Ovary (tissue), 7 donors: Measurements from ENCODE around the gene RASSF8.

DNA sequence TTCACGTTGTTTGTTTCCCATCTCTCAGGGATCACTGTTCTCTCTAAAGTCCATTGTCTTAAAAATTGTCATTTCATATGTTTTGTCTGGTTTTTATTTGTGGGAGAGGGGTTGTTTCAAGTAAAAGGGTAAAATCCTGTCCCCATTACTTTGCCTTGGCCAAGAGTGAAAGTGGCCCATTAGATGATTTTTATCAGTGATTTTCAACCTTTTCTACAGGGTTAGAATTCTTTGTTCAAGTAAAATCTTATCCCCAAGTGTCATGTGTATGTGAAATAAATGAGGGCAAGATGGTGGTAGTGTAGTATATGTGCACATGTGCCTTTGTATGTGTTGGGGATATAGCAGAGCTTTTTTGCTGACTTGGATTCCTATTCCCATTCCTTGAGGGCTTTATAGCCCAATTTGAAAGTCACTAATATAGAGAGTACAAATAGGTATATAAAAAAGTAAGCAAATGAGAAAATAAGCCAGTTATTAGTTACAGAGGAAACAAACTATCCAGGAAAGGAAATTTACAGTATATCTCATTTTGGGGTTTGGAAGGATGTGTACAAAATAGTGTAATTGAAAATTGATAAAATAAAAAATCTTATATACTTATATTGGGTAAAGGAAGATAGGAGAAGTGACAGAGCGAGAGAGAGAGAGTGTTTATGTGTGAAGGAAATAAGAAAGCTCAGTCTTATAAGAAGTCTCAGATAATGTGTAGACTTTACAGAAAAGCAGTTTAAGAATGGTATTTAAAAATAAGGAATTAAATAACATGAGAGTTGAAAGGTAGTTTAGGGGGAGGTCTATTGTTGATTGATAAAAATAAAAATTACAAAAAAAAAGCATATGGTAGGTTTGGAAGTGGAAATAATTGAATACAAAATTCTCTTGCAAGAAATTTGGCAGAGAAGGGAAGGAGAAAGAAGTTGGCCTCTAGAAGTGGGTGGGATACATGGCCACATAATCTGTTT, 12.5 kb downstream of the ETNK1 start:
- PRO-cap, 7 experiments, result no peak in any of the 7 experiments
- RAMPAGE, long total RNA, 2 experiments, result no peak in any of the 2 experiments

GRCh38 chr12:22656251-22656945, 31.4 kb downstream of the ETNK1 start:
- PRO-cap, 7 experiments, result no peak in any of the 7 experiments
- RAMPAGE, long total RNA, 2 experiments, result no peak in any of the 2 experiments

DNA sequence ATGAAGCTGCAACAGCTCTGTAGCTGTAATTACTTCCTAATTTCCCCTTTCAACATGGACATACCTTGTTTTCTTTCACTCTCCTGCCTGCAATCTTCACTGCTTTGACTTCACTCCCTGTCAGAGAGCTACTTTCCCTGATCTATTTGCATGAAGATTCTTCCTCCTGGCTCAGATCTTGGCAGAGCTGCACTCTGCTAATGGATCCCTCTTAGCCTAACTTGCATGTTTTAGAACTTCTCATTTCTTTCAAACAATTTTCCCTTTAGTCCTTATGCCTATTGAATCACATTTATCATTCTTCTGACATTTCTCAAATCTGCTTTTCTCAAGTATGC, 135.1 kb downstream of the ETNK1 start:
- PRO-cap, 7 experiments, result peak in 2 of 7 experiments; most common minus-strand start position 202 of the sequence (in 1)
- RAMPAGE, long total RNA, 2 experiments, result no peak in any of the 2 experiments

DNA sequence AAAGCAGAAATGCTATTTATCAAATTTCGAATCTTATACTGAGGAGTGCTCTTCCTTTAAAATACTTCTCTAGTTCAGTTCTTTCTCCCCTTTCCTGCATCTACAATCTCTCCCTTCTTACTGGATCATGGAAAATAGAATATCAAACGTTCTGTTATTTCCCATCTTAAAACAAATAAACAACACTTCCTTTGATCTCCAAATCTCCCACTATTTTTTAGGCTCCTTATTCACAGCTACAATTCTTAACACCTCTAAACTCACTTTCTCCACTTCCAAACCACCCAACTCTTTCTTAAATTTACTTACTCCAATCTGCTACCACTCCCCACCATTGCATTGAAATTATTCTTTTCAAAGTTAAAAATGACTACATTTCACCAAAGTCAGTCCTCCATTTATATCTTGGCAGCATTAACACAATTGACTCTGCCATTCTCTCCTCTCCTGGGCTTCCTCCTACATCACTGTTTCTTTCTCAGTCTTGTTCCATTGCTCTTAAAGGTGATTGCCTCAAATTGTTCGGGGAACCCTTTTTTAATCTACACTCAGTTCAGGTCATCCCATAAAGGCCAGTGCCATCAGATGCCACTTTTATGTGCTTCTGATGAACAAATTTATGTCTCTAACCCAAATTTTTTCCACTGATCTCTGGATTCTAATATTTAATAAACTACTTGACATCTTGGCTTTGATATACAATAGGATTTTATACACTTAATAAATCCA, 150.7 kb upstream of the SOX5 start:
- PRO-cap, 7 experiments, result no peak in any of the 7 experiments
- RAMPAGE, long total RNA, 2 experiments, result no peak in any of the 2 experiments

GRCh38 chr12:24230025-24230672, 280.7 kb upstream of the SOX5 start:
- PRO-cap, 7 experiments, result no peak in any of the 7 experiments
- RAMPAGE, long total RNA, 2 experiments, result no peak in any of the 2 experiments

DNA sequence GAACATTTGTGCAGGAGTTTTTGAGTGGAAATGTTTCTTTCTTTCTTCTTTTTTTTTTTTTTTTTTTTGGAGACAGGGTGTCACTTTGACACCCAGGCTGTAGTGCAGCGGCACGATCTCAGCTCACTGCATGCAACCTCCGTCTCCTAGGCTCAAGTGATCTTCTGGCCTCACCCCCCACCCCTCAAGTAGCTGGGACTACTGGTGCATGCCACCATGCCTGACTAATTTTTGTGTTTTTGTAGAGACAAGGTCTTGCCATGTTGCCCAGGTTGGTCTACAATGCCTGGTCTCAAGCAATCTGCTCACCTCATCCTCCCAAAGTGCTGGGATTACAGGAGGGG, 34.4 kb upstream of the IRAG2 start:
- PRO-cap, 7 experiments, result no peak in any of the 7 experiments
- RAMPAGE, long total RNA, 2 experiments, result no peak in any of the 2 experiments

GRCh38 chr12:25020560-25021280, 31.8 kb upstream of the IRAG2 start:
- PRO-cap, 7 experiments, result no peak in any of the 7 experiments
- RAMPAGE, long total RNA, 2 experiments, result no peak in any of the 2 experiments

DNA sequence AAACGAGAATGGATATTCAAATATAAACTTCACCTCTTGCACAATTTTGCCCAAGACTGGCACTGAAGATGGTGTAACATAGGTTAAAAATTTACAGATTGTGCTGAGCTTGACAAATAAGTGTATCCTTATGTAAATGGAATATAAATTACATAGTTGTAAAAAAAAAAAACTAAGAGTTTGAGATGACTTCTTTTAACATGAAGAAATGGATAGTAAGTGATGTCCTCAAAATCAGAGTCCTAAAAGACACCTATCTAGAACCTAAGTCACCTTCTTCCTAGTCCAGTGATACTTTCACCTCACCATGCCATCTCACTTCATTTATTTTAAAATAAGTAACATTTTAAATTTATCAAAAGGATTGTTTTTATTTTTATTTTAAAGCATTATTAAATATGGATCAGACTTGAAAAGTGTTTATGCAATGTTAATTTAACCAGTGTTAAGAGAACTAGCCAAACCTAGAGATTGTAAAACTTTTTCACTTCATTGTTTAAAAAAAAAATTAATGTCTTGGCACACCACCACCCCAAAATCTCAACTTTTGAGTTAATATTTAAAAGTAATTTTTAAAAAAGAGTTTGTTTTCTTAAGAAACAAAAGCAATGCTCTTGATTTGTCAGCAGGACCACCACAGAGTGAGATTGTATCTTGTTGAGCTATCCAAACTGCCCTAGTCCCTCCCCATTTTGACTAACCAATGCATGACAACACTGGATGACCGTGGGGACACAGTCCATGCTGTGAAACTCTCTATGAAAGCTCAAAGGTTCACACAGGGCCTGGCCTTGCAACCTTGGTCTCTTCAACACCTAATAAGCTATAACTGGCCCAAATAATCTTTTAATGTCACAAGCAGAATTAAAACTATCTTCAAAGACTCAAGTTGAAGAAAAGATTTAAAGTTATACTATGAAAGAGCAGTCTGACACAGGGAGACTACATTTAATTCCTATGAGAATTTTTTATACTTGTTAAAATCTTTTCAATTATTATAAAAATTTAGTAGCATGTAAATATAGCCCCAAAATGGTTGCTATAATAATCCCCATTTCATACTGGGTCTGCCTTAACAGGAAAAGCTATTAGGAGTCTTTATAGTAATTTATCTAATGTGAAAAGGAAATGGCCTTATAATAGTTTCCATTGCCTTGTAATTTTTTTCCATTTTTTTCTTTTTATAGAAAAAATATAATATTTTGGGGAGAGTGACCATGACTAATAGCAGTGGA, 13.4 kb downstream of the ETFRF1 start:
- PRO-cap, 7 experiments, result no peak in any of the 7 experiments
- RAMPAGE, long total RNA, 2 experiments, result no peak in any of the 2 experiments

- PRO-cap, 7 experiments, result no peak in any of the 7 experiments
- RAMPAGE, long total RNA, 2 experiments, result no peak in any of the 2 experiments
Measured at GRCh38 chr12:25255971-25256509, 5.3 kb upstream of the KRAS start.

DNA sequence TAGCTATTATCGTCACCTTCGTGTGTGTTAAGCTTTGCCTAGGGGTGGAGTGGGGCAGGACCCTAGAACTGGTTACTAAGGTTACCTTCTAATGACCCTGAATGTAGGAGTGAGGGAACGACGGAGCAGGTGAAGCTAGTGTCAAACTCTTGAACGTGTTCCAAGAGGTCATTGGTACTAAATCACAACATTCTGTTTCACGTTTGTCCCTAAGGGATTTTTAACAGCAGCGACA, 134.0 kb upstream of the KRAS start:
- PRO-cap, 7 experiments, result no peak in any of the 7 experiments
- RAMPAGE, long total RNA, 2 experiments, result no peak in any of the 2 experiments

- PRO-cap, 7 experiments, result no peak in any of the 7 experiments
- RAMPAGE, long total RNA, 2 experiments, result no peak in any of the 2 experiments
Measured at GRCh38 chr12:25692485-25692998, 139.5 kb upstream of the LMNTD1 start.

DNA sequence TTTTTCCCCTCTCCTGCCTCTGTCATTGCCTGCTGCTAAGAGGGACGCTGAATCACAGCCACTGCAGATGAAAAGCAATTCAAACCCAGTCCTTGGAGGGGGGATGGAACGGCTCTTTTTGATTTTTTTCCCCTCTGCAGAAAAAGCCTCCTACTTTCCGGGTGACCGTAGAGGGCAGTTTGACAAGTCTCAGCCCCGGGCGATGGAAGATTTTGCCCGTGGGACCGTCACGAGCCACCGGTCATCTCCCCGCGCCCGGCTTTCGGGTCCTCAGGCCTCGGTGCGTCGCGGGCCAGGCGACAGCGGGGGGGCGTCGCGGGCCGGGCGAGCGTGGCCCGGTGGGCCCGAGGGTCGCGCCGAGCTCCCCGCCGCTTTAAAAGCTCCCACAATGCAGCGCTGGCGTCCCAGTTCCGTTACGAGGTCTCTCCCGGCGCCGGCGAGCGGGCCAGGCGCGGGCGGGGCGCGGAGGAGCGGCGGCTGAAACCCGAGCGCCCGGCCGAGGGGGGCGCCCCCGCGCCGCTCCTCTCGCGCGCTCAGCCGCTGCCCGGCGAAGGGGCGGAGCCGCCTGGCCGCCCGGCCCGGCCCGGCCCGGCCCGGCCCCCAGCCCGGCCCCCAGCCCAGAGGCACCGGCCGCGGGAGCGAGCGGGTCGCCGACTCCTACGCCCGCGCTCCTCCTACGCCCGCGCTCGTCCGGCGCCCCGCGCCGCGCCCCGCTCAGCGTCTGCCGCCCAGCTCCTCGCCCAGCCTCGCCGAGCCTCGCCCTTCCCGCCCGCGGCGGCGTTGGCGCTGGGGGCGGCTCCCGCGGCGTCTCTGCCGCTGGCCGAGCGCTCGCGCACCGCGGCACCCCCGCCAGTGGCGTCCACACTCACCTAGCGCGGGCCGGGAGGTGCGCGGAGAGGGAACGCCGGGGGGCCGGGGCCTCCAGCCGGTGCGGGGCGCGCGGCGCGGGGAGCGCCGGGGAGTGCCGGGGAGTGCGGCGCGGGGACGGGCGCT, at the start of gene RASSF8:
Gene RASSF8, plus strand, starts transcription at position 620 of the 993 bp plus-strand sequence.
- PRO-cap, 7 experiments, result peak in 7 of 7 experiments; most common plus-strand start position 626 of the sequence (in 6); most common minus-strand start position 375 of the sequence (in 5)
- RAMPAGE, long total RNA, 2 experiments, result no peak in any of the 2 experiments

DNA sequence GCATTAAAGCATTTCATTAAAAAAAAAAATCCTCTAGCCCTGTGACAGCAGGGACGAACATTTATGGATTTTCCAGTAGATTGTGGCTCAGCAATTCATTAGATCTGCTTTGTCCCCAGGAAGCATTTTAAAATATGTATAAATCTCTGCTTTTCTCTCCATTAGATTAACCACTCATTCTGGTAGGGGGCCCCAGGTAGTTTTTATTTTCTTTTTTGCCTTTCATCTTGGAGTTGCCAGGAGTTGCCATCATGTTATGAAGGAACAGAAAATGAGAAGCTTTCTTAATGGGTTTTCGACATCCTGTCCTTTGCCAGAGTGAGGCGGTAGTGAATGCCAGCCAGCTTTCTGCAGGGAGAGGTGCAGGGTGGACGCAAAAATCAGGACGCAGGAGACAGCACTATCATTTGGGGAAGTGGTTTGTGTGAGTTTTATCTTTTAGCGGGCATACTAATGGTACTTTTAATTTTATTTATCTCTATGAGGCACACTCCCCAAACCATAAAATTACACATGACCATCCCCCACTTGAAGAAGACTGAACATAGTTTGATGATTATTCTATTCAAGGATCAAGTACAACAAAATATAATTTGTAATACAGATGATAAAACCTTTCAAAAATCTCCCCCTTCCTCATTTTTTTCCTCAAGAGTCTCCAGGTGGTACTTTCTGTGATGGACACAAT, 1.7 kb downstream of the RASSF8 start:
- PRO-cap, 7 experiments, result peak in 3 of 7 experiments; most common plus-strand start position 343 of the sequence (in 2); most common minus-strand start position 320 of the sequence (in 3)
- RAMPAGE, long total RNA, 2 experiments, result no peak in any of the 2 experiments

GRCh38 chr12:26009270-26010365, 51.1 kb downstream of the RASSF8 start:
- PRO-cap, 7 experiments, result no peak in any of the 7 experiments
- RAMPAGE, long total RNA, 2 experiments, result no peak in any of the 2 experiments

DNA sequence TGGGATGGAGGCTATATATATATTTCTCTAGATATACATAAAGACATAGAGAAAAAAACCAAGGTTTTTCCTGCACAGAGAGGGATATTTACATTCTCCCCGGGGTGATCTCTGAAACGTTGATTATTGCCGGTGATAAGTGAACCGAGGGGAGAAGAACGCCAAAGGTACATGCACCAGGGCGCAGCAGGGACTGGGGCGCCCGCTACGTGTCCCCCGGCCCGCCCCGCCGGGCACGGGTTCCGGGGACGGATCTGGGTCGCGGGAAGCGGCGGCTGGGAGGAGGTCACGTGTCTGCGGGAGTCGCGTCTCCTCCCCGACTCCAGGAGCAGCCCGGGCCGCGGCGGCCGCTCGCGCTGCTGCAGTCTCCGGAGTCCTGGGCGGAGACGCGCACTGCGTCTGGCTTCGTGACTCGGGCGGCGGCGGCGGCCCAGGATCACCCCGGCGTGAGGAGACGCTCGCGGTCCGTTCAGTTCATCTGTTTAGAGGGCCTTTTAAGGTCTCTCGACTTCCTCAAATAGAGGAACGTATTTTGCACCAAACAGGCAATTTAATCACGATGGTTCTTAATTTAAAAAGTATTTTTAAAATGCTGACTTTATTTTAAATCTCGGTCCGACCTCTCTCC, 1.6 kb upstream of the BHLHE41 start:
- PRO-cap, 7 experiments, result peak in 7 of 7 experiments; most common plus-strand start position 371 of the sequence (in 6); most common minus-strand start position 378 of the sequence (in 7)
- RAMPAGE, long total RNA, 2 experiments, result no peak in any of the 2 experiments

DNA sequence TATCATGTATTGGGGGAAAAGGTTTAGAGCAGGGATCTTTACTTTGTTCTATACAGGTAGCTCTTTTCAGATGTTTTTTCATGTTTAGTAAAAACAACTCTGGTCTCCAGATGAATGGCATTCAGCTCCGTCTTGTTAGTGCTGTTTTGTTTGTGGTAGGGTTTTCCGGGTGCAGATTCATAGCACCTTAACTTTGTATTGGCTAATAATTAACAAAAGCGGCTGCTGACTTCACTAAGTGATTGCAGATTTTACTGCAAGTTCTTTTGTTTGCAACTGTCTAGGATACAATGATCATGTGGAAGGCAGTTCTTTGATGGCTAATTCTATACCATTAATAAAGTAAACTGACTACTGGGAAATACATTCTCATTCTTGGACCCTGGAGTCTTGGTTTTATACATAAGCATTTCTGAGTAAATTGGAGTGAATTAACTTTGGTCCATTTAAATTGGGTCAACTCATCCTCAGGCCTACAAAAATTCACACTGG, 32.2 kb upstream of the BHLHE41 start:
- PRO-cap, 7 experiments, result no peak in any of the 7 experiments
- RAMPAGE, long total RNA, 2 experiments, result no peak in any of the 2 experiments

GRCh38 chr12:26176800-26177027, 18.7 kb upstream of the SSPN start:
- PRO-cap, 7 experiments, result no peak in any of the 7 experiments
- RAMPAGE, long total RNA, 2 experiments, result no peak in any of the 2 experiments

GRCh38 chr12:26226293-26227153, 31.1 kb downstream of the SSPN start:
- PRO-cap, 7 experiments, result peak in 3 of 7 experiments; most common plus-strand start chr12:26226771 (in 2)
- RAMPAGE, long total RNA, 2 experiments, result no peak in any of the 2 experiments

DNA sequence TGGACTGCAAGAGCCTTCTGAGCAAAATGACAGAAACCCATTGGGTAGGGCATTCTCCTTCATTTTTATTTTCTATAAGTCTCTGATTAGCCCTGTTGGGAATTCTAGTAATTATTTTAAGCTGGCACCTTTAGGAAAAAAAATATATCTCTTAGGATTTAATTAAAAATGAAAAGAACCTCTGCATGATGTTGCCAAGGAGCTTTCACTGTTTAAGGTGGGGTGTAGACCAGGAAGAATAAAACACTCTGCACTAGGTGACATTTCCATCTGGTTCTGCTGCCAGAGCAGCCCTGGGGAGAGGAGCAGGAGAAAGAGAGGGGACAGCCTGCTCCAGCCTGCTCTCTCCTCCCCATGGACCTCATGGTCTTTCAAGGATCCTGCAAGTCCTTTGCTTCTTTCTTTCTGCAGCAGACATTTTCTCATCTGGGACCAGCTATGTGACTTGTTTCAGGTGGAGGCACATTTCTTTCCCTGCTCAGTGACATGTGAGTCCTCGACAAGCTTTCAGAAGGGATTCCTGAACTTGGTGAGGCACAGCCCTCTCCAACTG, 44.9 kb downstream of the SSPN start:
- PRO-cap, 7 experiments, result no peak in any of the 7 experiments
- RAMPAGE, long total RNA, 2 experiments, result no peak in any of the 2 experiments

GRCh38 chr12:26459601-26460501, 264.5 kb downstream of the SSPN start:
- PRO-cap, 7 experiments, result no peak in any of the 7 experiments
- RAMPAGE, long total RNA, 2 experiments, result no peak in any of the 2 experiments